ENCODE data around the gene FRY.

GRCh38 chr13:30907018-30908222 lies 1.3 kb downstream of the MEDAG start:
- PRO-cap, 3 experiments, result no peak in any of the 3 experiments

- PRO-cap, 3 experiments, result peak in 3 of 3 experiments; most common plus-strand start chr13:31161076 (in 3); most common minus-strand start chr13:31160908 (in 1)
These were observed 995 bp downstream of the HSPH1 start for GRCh38 chr13:31160532-31161285.

- PRO-cap, 3 experiments, result peak in 3 of 3 experiments; most common plus-strand start chr13:31162456 (in 3); most common minus-strand start chr13:31162366 (in 3)
These were observed 689 bp upstream of the HSPH1 start for GRCh38 chr13:31162097-31163088.

GRCh38 chr13:31908880-31909686 lies 122.5 kb upstream of the FRY start:
- PRO-cap, 3 experiments, result no peak in any of the 3 experiments

GRCh38 chr13:31930845-31931441 lies 100.6 kb upstream of the FRY start:
- PRO-cap, 3 experiments, result no peak in any of the 3 experiments

DNA sequence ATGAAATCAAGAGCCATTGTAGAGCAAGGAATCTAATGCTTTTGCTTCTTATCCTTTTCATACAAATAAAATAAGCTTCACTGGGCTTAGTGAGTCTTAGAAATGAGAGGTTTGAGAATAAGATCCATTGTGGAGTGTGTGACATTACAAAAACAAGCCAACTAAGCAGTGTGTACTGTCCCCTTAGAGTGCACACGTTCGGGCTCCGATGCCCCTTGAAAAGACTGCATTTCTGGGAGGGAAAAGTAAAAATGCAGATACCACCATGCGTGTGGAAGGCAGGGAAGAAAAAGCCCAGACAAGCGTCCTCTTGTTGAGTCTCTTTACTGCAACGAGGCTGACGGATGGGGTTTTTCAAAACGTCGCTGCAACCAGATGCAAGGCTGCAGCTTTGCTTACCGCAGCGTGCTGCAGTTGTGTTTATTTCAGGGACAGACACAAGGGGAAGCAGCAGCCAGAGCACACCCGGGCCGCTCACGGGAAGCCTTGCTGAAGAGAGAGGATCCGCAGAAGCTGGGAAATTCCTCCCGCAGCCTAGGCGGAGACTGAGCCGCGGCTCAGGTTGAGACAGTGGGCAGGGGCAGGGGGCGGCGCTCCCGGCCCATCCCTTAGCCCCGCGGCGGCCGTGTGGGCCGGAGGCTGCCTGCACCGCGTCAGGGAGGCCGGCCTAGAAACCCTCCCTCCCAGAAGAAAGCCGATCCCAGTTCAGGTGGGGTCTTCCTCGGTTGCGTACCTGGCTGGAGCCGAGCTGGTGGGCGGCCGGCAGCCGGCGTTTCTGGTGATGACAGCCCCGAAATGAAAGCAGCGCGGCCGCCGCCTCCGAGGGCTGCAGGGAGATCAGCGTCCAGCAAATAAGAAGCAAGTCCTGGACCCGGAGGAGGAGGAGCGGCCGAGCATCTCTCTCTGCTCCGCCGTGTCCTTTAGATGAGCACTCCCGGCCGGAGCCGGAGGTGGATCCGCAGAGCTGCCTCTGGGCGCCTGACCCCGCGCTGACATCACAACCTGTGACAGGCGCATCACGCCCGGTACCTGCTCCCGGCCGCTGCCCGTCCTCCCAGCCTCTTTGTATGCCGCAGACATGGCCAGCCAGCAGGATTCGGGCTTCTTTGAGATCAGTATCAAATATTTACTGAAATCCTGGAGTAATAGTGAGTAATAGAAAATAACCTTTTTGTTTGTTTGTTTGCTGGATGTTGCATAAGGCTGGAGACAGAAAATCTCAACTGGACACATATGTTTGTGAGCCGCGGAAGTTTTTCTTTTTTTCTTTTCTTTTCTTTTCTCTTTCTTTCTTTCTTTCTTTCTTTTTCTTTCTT lies at the start of gene FRY:
FRY (plus strand) TSS at position 1,057 of the 1,316 bp plus-strand sequence.
- PRO-cap, 3 experiments, result peak in 3 of 3 experiments; most common plus-strand start position 931 of the sequence (in 2); most common minus-strand start position 922 of the sequence (in 3)

GRCh38 chr13:32117684-32118277 lies 86.2 kb downstream of the FRY start:
- PRO-cap, 3 experiments, result peak in 2 of 3 experiments; most common minus-strand start chr13:32117884 (in 2)

DNA sequence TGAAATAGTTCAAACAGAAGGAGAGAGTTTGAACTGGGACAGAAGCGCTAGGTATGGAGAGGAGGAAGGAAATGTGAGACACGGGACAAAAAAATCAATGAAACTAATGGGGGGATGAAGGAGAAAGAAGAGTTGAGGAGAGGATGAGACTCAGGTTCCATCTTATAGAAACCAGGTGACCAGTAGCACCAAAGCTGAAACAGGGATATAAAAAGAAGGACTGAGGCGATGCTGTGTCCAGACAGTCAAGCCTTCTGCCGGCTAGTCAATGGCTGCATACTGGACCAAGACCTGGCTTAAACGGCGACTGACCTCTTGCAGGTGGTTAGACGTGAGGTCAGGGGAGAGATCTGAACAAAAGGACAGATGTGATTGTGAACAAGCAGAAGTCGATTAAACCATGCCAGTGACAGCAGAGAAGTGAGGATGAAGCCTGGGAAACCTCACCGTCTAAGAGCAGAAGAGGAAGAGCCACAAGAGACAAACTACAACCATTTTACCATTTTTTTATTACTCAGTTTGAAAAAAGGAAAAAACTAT lies 24.4 kb downstream of the ZAR1L start:
- PRO-cap, 3 experiments, result no peak in any of the 3 experiments

DNA sequence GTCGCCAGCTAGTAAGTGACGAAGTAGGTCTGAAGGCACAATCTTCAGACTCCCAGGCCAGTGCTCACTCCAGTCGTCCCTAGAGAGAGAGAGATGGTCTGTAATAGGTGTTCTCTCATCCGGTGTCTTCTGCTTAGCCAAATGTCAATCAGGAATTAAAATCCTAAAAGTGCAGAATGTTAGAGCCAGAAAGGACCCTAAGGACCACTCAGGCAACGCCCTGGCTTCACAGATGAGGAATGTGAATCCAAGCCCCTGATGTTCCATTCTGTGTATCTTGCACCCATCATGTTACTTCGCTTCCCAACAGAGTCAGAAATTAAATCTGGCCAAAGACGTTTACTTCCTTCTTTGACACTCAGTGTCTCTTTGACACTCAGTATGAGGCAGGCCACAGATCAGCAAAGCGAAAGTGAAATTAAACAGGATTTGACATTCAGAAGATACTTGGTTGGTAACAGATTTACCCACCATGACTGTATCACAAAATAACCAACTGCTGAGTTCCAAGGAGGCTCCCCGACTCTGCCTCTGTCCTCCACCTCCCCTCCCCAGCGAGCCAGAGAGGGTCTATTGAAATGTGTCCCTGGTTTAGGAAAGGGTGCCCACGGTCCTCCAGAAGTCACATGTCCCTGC lies 1.9 kb downstream of the N4BP2L1 start:
- PRO-cap, 3 experiments, result peak in 1 of 3 experiments; most common plus-strand start position 473 of the sequence (in 1)

DNA sequence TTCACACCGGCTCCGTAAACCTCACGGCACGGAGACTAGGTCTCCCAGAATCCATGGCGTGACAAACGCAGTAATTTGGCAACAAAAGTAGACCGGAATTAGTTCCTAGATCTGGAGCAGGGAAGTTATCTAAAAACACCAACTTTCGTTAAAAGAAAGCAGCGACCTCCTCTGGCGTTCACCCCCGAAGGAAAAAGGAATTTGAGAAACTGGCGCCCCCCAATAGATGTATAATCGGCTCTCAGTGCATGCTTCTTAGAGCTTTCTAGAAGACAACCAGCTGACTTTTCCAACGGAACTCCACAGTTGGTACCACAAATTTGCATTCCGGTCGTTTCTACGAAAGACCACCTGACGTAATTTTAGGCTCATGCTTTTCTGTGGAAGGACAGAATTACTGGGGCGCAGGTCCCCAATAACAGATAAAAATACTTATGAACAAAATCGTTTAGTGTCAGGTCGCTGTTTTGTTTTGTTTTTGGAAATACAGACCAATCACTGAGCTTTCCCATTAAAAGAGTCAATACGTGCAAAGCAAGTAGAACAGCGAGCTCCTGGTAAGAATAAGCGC lies 356 bp upstream of the N4BP2L2 start:
- PRO-cap, 3 experiments, result peak in 3 of 3 experiments; most common plus-strand start position 47 of the sequence (in 3)

GRCh38 chr13:32586955-32587765 lies 908 bp downstream of the PDS5B start:
- PRO-cap, 3 experiments, result peak in 3 of 3 experiments; most common plus-strand start chr13:32587307 (in 2); most common minus-strand start chr13:32587644 (in 3)

DNA sequence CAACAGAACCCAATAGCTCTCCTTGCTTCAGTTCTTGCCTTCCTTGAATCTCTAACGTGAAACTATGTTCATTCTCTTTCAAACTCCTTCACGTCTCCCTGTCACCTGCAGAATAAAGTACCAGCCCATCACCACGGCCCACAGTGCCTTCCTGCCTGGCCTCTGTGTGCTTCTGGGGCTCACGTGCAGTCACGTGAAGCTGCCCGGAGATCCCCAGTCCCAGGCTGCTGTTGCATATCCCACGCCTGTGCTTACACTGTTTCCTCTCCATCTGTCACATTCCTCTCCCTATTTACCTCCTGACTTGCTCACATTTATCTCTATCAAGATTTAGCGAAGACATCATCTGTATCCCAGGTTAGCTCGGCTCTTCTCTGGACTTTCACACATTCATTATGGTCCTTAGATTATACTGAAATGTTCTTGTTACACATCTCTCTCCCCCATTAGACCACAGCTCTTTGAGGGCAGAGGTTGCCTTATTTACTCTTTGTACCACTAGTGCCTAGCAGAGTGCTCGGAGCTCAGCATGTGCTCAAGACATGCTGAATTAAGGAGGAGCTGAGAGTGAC lies 102.7 kb downstream of the STARD13 start:
- PRO-cap, 3 experiments, result no peak in any of the 3 experiments

GRCh38 chr13:33208194-33208566 lies 77.4 kb downstream of the STARD13 start:
- PRO-cap, 3 experiments, result no peak in any of the 3 experiments

- PRO-cap, 3 experiments, result no peak in any of the 3 experiments
These were observed 52.7 kb downstream of the STARD13 start for GRCh38 chr13:33232860-33233314.

DNA sequence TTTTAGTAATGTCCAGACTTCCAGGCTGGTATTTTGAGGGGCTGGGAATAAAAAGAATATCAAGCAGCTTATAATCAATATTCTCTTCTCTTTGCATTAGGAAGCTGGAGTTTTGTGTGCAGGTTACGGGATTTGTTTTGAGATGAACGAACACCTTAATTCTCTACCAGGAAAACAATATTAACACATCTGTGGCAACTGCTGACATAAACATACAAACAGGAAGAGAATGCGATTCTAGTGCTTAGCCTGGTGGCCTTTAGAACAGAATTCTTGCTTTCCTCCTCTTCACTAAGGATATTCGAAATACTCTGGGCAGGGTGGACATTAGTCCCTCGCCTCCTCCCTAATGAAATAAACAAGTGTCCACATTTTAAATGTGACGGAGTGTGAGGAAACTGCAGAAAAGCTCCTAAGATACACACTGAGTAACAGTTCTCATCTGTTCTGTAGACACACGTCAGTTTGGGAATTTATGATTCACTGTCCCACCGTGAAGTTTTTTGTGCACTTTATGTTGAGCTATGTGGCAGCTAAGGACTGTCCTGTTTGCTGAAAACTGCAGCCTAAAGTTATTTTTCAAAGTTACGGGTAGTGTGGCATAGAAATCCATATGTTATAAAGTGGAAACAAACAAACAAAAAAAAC lies 677 bp downstream of the STARD13 start:
- PRO-cap, 3 experiments, result peak in 2 of 3 experiments; most common plus-strand start position 234 of the sequence (in 2)

GRCh38 chr13:33343733-33344112 lies 58.2 kb upstream of the STARD13 start:
- PRO-cap, 3 experiments, result no peak in any of the 3 experiments

DNA sequence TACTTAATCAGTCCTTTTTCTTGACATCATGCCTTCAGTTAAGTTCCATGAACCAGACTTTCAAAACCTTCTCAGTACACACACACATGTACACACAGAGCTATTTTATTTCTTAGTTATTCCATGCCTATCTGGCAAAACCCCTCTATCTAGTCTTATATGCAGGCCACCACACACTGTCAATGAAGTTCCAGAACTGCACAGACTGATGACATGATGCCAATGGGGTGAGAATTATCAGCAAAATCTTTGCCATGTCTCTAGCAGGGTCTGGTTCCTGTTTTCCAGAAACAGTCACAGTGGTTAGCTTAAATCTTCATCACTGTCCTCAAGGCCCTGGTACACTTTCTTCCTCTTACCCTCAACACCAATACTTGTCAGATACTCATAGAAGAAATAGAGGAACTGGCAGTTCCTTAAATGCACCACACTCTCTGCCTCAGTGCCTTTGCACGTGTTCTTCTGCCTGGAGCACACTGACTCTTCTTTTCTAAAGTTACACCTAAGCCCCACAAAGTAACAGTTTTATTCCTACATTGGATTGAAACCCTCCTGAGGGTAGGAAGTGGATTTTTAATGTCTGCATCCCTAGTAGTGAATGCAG lies 77.7 kb upstream of the STARD13 start:
- PRO-cap, 3 experiments, result peak in 1 of 3 experiments; most common minus-strand start position 210 of the sequence (in 1)

GRCh38 chr13:33543487-33543930 lies 258.0 kb upstream of the STARD13 start:
- PRO-cap, 3 experiments, result no peak in any of the 3 experiments

DNA sequence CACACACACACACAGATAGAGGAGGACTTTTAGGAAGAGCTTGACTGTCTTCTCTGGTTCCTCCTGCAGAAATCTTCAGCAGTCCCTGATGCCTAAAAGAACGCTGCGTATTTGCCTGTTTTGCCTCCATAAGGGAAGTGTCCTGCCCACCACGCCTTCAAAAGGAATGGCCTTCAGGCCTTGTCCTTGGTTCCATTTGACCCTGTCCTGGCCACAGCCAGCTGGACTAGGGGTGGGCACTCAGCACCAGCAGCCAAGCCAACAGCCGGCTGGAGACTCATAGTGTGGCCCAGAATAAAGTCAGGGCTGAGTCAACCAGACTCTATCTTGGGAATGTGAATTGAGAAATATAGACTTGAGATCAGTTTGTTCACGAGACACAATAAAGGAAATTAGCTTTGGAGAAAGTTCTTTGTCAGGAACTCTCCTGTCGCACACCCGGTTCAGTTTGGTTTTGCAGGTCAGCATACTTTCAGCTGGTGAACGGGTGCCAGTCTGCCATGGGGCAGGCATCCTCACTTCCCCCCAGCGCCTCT lies 174.7 kb upstream of the RFC3 start:
- PRO-cap, 3 experiments, result no peak in any of the 3 experiments

DNA sequence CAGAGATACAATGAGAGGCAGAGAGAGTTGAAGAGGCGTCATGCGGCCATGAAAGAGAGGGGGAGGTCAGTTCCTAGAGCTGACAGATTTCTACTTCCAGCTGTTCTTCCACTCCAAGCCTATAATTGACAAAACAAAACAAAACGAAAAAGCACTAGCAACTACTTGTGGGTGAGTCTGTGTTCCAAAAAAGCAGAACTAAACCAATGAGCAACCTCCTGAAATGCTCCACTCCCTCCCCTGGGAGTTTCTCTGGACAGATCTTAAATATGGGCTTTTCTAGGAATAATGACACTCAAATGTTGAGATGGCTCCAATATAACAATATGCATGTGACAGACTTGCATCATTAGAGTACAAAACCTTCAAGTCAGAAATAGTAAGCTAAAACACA lies 173.4 kb upstream of the RFC3 start:
- PRO-cap, 3 experiments, result no peak in any of the 3 experiments